Mesenchymal stem cell of adipose (primary cell): ENCODE measurements around the genes CFAP65 and IHH.

GRCh38 chr2:217412598-217413071, 552.8 kb upstream of the TNP1 start:
- CAGE, long polyA plus RNA, result no peak

DNA sequence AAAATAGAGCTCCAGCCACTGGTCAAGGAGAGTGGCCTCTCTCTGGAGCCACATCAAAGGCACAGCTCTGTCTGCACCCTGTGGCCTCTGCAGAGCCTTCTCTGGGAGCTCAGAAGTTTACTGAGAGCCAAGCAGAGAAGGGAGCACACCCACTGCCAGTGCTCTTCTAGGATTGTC, 447.2 kb downstream of the TNS1 start:
- CAGE, long polyA plus RNA, result no peak

- CAGE, long polyA plus RNA, result no peak
These were observed 349.5 kb downstream of the TNS1 start for GRCh38 chr2:217653193-217653802.

DNA sequence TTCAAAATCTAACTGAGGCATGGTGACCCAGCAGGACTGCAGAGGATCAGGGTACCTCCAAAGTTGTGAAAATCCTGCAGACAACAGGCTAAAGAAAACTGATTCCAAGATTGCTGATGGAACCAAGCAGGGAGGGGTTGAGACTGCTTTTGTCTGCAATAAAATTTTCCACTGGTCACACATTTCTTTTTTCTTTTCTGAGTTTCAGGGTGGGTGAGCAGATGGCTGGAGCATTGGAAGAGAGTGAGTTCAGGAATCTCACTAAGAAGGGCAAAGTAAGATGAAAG, 321.0 kb downstream of the TNS1 start:
- CAGE, long polyA plus RNA, result no peak

GRCh38 chr2:217789843-217791009, 212.6 kb downstream of the TNS1 start:
- CAGE, long polyA plus RNA, result no peak

DNA sequence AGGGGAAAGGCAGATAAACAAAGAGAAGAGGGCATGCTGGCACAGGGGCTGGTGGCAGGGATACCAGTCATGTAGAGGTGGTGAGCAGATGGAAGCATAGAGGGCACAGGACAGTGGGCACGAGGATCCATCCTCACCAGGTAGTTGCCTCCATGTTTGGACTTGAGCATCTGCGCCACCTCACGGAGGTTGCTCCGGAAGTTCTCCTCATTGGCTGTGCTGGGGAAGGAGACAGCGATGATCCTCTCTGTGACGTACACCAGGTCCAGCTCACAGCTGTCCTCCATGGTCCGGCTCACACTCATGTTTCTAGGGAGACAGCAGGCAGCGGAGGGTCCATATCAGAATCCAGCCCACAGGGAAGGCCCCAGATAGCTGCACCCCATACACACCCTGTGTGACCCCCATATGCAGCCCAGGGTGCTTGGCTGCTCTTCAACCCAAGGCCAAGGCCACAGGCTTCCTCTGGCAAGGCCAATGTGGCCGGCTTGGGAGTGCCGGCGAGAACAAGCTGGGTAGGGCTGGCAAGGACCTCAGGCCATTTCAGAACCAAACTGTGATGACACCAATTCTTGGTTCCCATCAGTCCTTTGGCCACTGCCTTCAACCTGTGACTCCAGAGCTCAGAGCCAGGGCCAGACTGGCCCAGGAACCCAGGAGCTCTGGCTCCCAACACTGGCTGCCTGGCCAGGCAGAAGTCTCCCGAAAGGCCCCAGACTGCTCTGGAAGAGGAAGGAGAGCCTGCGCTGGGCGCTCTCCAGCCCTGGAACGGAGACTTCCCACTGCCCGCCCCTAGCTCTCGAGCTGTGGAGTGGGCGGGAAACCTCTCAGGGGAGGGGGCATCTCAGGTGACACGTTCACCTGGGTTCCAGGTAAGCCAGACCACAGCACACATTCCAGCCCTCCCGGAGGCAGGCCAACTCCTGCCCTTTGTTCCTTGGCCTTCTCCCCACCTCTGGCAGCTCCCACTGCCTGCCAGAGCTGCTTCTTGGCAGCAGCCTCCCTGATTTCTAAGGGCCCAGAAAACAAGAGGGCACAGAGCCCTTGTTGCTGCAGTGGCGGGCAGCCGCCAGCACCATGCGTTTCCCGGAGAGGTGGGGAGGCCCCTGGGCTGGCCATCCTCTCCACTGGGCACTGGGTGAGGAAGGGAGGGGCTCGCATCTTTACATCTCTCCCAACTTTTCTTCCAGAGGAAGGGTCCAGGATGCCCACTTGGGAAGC, 104.7 kb downstream of the TNS1 start:
- CAGE, long polyA plus RNA, result no peak

- CAGE, long polyA plus RNA, result no peak
These were observed 72.3 kb downstream of the TNS1 start for GRCh38 chr2:217930232-217931090.

DNA sequence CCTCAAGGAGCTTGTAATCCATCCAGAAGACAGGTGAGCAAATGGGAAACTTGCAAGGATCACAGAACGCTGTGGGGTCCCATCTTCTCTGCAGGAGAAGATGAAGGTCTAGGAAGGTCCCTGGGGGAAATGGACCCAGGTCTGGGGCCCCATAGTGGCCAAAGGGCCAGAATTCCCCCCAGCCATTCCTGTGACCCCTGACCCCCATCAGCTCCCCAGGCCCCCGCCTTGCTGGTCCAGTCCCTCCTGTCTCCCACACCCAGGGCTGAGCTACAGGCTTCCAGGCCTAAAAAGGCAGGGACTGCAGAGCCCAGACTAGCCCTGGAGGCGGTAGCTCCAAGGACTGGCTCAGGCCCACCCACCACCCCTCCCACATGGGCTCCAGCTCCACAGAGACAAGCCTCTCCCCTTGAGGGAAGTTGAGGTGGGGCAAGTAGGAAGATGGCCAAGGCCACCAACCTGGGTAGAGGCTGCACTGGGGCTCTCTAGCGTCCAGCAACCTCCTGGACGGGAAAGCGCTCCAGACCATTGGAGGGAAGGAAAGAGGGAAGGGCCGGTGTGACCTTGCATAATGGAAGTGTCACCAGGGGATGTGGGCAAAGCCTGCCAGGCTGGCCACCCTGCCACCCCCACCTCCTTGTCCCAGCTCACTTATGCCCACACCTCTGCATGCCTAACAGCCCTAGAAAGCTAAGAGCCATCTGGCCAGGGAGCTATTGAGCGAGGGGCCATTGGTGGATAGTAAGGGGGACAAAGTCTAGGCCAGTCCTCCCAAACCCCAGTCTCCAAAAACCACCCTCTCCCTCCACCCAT, 63.1 kb downstream of the TNS1 start:
- CAGE, long polyA plus RNA, result no peak

DNA sequence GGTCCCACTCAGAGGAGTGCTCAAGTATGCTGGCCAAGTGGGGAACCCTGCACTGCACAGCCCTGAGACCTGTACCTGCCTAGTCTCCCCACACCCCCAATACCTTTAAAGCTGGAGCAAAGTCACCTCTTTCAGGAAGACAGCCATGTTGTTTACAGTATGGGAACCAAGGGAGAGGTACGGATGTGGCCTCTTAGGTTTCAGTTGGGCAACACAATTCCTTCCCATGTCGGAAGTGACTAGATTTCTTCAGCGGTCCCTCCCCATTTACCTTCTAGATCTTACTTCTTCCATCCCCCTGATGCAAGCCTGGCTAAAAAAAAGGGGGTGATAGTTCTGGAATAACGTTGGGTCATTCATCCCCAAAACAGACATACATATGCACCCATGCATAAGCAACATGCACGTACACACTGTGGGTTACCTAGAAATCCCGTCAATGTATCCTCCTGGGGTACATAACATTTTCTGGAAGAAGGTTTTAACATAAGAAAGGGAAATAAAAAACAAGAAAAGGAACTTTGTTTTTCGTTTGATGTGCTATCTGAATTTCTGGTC, 10.6 kb downstream of the CXCR1 start:
- CAGE, long polyA plus RNA, result no peak

GRCh38 chr2:218230804-218231355, 13.9 kb downstream of the ARPC2 start:
- CAGE, long polyA plus RNA, result no peak

DNA sequence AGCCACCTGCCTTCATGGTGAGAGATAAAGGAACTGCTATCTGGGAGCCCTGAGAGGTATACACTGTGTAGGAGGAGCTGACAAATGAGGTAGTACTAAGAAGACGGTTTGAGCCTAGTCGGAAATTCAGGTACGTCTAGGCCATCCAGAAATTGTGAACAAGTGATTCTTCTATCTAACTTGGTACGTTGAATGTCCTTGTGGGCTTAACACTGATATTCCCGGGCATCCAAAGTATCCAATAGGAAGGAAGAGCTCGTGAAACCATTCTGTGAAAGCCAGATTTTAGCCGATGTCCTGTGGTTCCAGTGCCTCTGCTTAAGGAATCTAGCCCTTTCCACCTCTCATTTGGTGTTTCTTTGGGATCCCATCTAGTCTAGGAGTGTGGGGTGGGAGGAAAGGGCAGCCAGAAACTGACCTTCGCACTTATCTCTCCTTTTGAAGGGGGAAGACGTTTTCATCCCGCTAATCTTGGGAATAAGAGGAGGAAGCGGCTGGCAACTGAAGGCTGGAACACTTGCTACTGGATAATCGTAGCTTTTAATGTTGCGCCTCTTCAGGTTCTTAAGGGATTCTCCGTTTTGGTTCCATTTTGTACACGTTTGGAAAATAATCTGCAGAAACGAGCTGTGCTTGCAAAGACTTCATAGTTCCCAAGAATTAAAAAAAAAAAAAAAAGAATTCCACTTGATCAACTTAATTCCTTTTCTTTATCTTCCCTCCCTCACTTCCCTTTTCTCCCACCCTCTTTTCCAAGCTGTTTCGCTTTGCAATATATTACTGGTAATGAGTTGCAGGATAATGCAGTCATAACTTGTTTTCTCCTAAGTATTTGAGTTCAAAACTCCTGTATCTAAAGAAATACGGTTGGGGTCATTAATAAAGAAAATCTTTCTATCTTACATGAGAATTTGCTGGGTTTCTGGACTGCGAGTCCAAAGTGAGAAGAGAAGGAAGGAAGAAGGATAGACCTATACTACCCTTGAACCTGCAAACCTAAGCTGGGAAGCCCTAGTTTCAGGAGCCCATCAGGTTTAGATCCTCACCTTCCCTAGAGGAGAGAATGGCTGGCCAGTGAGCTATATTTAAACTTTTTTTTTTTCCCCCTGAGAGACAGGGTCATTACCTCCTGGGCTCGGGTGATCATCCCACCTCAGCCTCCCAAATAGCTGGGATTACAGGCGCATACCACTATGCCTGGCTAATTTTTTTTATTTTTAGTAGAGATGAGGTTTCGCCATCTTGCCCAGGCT, 6.9 kb upstream of the GPBAR1 start:
- CAGE, long polyA plus RNA, result no peak

DNA sequence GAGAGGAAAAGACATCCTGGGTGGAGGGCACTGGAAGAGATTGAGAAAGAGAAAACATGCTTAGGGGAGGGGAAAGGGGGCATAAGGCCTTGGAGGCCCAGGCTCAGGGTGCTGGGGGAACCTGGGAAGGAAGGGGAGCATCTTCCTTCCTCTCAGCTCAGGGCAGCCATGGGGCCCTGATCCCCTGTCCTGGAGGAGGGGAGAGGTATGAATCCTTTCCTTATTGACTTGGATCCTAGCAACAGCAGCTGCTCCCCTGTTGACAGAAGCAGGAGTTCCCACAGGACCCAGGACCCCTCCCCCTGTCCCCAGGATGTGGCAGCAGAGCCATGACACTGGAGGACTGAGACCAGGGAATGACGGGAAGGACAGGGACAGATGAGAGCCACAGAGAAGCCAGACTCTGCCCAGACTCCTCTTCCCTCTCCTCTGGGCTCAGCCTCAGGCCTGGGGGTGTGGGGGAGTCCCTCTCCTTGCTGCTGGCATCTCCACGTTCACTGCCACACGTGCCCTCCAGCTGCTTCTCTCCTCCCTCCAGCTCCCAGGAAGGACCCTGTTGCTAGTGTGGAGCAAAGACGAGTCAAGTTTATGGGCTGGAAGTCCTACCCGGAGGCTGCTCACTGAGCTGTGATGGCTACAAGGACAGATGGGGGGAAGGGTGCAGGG, 839 bp downstream of the GPBAR1 start:
- CAGE, long polyA plus RNA, result no peak

DNA sequence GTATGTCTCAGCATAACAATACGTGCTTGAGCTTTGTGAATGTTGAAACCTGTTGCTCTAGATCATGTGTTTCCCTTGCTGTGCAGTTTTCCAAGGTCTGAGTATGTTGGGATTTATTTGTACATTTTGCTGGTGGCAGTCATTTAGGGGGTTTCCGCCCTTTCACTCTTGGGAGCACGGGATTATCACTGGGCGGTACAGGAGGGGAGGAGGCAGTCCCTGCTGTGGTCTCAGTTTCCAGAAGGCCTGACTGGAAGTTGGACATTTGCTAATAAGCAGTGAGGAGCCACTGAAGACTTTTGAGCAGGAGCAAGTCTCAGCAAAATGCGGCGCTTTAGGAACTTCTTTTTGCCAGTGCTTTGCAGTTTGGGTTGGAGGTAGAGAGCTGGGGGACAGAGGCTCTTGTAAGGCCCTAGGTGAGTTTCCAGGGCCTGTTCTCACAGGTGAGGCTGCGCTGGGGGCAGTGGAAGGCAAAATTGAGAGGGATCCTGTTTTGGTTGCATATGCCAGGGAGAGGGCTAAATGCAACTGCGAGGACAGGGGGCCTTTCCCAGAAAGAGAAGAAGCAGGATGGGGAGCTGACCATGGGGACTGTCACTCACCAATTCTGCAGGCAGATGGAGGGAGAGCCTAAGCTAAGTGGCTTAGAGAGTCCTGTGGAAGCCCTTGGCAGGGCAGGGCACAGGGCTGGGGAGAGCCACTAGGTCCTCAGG, 24.7 kb upstream of the CATIP start:
- CAGE, long polyA plus RNA, result no peak

- CAGE, long polyA plus RNA, result no peak
These were observed 3.0 kb downstream of the SLC11A1 start for GRCh38 chr2:218385017-218385509.

DNA sequence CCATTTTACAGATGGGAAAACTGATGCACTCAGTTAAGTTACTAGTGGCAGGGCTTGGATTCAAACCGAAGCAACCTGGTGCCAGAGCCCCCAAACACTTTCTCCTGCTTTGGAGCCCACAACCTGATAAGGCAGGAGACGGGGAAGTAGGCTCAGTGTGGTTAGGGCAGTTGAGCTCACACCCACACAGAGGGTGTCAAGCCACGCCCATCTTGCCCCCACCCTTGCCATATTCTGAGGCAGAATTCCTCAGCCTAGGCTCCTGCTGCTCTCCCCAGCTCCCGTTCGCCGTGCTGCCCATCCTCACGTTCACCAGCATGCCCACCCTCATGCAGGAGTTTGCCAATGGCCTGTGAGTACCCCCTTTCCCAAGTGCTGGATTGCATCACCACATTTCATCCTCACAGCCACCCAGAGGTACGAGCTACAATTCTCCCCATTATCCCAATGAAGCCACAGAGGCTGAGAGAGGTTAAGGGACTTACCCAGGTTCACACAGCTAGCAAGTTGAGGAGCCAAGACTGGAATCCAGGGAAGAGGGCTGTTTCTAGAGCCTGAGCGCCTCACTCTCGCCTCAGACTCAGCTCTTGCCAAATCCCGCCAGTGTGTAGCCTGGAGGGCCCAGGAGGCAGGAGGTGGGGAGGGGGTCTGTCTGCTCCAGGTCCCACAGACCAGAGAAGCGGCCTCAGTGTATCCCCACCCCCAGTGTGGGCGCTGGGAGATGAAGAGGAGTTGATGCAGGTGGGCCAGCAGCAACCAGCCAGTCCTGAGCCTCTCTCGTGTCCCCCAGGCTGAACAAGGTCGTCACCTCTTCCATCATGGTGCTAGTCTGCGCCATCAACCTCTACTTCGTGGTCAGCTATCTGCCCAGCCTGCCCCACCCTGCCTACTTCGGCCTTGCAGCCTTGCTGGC, 5.6 kb upstream of the CTDSP1 start:
- CAGE, long polyA plus RNA, result no peak

DNA sequence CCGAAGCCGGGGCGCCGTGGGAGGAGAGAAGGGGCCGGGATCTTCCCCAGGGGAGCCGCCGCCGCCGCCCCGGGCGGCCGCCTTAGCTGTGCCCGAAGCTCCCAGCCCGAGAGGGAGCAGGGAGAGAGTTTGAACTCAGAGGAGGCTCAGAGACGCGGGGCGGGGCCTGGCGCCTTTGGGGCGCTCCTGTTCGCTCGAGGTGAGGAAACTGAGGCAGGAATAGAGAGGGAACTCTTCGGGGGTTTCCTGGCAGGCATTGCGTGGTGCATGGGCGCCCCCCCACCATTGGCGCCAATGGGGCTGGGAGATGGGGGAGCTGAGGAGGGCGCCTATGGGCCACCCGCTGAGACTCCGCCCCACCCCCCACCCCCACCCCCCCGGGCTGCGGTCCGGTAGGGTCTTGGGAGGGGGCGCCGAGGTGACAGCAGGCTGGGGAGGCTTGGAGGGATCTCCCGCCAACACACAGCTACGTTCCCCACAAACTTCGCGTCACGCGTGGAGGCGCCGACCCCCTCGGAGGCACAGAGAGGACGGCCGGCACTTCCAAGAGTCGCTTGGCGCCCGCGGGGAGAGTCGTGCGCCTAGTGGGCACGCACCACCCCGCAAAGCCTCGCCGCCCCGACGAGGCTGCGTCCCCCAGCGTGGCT, 636 bp downstream of the CTDSP1 start:
- CAGE, long polyA plus RNA, result no peak

DNA sequence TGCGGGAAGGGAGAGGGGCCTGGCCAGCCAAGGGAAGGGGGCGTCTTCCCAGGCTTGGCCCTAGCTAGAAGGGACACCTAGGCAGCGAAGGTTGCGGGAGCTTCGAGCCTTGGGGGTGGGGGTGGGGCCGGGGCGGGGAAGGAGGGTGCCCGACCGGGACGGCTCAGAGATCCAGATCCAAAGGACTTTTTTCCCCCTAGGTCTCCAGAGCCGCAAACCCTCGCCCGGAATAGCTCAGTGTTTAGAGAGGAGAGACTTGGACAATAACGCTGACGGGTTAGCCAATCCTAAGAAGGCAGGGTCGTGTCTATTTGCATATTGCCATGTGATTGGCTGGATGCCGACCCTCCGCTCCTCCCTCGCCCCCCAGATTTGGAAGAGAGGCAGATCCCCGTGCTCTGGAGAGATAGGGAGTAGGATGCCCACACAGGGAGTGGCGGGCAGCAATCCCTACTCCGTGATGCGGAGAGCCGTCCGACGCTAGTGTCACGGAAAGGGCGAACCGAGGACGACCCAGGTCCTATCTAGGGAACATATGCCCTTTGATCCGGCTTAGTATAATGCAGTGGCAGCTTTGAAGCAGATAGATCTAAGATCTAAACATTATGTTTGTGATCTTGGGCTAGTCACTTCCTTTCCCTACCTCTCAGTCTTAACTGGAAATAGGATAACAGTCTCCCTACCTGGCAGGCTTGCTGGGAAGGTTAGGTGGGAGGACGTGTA, 1.3 kb downstream of the WNT6 start:
- CAGE, long polyA plus RNA, result no peak

- CAGE, long polyA plus RNA, result no peak
These were observed 16.5 kb downstream of the WNT10A start for GRCh38 chr2:218896818-218897820.

DNA sequence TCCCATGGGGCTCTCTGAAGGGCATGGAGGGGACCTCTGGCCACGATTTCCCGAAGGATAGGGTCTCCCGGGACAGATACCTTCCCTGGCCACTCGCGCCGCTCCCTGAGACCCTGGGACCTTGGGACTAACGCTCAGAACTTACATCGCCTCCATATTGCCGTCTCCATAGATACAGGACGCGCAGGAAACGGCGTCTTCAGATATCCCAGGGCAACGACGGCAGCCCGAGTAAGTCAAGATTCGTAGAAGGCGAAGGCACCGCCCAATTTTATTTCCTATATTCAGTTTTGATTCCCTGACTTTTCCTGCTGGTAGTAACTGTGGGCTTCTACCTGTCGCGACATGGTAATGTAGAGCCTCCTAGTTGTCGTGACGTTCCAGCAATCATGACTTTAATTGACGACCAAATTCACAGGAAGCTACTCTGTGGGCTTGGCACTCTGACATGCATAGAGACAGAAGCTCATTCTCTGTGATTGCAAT, at the start of gene CFAP65:
Gene CFAP65 (minus strand): TSS at position 174 of the 486 bp plus-strand sequence.
- CAGE, long polyA plus RNA, result no peak

GRCh38 chr2:219060455-219061486, at the start of gene IHH:
TSS of gene IHH (minus strand) at chr2:219060921.
- CAGE, long polyA plus RNA, result no peak